Right ventricle myocardium (tissue), 1 donor: ENCODE measurements around the genes CLDND2, SIGLEC14, FPR2 and FPR3.

DNA sequence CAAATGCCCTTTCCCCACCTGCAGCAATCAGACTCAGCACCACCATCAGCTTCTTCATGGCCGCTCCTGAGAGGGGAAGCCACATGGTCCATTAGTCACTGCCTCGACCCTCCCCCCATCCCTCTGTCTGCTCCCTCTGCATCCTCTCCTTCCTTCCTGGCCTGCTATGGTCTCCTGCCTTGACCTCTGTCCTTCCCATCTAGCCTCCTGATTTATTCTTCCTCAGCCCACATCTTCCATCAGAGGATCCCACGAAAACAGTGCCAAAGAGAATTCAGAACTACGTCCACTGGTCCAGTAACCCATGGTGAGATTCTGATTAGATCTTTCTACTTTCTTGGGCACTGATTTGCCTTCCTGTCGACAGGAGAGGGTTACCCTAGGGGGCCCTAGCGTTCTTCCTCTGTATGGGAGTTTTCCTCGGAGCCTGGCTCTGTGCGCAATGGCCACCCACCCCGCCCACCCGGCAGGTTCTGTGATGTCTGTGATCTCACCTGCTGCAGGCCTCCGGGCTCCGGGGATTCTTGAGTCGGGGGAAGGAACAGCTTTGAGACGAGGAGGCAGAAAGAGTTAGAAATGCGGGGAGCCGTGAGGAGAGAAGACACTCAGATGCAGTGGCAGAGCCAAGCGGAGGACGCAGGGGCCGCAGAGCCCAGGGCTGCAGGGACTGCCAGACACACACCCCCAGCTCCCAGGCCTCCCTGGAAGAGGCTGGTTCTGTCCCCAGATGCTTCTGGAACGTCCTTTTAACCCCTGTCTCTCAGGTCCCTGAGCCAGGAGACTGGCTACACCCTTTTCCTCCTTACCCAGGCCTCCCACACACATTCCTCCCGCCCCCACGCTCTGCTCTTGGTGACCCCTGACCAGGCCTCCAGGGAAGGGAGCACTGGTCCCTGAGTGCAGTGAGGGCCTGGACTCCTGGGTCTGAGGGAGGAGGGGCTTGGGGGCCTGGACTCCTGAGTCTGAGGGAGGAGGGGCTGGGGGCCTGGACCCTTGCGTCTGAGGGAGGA is 1.0 kb downstream of the KLK6 start:
- PRO-cap, 2 experiments: no peak in any of the 2 experiments

DNA sequence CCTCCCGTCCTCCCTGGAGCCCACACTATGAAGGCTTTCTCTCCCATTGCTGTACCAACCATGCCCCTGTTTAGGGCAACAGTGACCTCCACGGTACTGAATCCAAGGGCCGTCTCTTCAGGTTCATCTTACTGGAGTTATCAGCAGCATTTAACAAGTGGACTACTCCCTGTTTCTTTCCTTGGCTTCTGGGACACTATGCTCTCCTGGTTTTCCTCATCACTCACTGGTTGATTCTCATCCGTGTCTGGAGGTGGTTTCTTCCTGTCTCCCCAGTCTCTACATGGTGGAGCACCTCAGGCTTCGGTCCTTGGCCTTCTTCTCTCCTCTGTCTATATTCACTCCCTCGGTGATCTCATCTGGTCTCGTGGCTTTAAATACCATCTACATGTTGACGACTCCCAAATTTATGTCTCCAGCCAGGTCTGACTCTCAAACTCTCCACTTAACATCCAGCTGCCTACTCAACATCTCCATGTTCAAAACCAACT is 4.3 kb upstream of the KLK13 start:
- PRO-cap, 2 experiments: no peak in any of the 2 experiments

DNA sequence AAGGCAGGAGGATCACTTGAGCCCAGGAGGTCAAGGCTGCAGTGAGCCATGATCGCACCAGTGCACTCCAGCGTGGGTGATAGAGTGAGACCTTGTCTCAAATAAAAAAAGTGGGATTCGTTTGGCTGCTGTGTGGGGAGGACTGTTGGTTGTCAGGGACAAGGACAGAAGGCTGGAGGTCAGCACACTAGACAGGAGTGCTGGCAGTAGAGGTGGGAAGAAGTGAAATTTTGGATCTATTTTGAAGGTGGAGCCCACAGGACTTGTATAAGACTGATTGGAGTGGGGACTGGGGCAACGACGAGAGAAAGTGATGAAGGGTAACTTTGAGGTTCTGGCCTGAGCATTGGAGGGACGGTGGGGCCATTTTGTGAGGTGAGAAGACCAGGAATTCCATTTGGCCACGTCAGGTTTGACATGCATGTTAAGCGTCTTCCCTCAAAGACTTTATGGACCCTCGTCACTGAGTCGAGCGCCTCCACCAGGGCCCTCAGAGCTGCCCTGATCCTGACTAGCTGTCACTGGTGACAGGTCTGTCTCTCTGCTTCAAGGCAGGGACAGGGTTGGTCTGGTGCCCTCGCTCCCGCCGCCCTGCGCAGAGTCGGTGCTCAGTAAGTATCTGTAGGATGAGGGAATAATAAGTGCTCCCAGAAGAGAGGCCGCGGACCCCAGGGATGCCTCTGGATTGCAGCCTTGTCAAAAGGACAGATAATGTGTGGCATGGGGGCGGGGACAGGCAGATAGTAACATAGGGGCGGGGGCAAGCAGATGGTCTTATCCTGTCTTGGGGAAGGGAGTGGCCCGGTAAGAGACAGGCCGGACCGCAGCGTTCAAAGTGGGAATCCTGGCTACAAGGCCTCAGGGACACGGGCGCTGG is 606 bp downstream of the CTU1 start:
- PRO-cap, 2 experiments: no peak in any of the 2 experiments

- PRO-cap, 2 experiments: no peak in any of the 2 experiments
These were observed 3.4 kb downstream of the ETFB start for GRCh38 chr19:51362526-51363454.

GRCh38 chr19:51365223-51365410 is 1.1 kb downstream of the ETFB start:
- PRO-cap, 2 experiments: peak in 2 of 2 experiments; most common plus-strand start chr19:51365326 (in 2)

DNA sequence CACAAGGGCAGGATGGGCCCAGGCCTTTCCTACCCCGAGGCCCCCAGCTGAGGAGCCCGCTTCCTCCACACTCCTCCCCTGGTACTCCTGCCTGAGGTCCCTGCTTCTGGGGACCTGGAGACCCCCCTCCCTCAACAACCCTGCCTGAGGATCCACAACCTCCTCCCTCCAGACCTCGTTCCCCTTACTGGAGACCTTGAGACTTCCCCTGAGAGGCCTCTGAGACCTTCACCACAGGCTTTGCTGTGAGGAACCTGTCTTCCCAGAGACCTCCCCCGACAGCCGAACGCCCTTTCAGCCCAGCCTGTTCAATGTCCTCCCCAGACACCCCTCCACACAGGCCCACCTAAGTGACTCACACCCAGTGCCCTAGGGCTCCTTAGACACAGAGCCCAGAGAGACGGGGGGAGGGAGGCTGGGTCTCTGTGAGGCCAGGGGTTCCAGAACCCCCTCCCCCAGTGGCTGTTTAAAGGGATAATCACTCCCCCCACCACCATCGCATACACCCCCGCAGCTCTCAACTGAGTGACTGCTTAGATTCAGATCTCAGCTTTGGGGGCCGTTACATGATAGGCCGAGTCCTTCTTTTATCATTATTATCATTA is at the start of gene CLDND2:
Gene CLDND2, minus strand, starts transcription at position 402 of the 605 bp plus-strand sequence.
- PRO-cap, 2 experiments: no peak in any of the 2 experiments

DNA sequence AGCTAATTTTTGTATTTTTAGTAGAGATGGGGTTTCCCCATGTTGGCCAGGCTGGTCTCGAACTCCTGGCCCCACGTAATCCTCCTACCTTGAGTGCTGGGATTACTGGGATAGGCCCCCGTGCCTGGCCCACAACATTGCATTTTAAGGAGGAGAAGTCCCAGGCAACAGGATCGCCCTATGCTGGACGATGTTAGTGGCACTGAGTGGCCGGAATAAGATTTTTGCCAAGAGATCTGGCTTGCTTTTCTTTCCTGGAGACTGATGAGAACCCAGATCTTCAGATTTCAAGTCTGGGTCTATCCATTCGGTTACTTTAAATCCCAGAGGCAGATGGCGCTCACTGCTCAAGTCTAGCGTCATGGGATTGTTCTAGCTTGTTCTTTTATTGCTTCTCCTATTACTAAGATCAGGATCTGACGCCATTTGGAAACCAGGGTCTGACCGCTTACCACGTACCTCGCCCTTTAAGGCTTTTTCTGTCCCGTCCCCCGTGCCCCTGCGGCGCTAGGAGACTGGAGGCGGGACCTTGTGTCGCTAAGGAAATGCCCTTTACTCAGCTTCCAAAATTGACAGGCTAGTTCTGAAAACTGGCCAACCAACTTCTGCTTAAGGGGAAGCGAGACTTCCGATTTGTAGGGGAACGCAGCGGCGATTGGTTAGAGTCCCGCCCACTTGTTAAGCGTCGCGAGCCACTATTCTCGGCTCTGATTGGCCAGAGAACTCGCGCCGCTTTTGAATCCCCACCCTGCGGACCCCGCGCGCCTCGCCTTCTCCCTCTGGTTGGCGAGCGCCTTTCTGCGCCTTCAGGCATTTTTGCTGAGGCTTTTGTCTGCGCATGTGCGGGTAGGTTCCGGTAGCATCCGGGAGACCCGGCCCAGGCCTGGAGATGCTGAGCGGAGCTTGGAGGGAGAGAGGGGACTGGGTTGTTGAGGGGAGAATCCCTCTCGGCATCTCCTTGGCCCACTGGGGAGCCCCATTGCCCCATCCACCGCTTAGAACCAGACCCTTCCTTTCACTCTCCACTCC is 3.7 kb upstream of the C19orf84 start:
- PRO-cap, 2 experiments: peak in 2 of 2 experiments; most common plus-strand start position 426 of the sequence (in 1); most common minus-strand start position 469 of the sequence (in 2)

- PRO-cap, 2 experiments: no peak in any of the 2 experiments
These were observed 16.7 kb downstream of the SIGLEC8 start for GRCh38 chr19:51441446-51442084.

DNA sequence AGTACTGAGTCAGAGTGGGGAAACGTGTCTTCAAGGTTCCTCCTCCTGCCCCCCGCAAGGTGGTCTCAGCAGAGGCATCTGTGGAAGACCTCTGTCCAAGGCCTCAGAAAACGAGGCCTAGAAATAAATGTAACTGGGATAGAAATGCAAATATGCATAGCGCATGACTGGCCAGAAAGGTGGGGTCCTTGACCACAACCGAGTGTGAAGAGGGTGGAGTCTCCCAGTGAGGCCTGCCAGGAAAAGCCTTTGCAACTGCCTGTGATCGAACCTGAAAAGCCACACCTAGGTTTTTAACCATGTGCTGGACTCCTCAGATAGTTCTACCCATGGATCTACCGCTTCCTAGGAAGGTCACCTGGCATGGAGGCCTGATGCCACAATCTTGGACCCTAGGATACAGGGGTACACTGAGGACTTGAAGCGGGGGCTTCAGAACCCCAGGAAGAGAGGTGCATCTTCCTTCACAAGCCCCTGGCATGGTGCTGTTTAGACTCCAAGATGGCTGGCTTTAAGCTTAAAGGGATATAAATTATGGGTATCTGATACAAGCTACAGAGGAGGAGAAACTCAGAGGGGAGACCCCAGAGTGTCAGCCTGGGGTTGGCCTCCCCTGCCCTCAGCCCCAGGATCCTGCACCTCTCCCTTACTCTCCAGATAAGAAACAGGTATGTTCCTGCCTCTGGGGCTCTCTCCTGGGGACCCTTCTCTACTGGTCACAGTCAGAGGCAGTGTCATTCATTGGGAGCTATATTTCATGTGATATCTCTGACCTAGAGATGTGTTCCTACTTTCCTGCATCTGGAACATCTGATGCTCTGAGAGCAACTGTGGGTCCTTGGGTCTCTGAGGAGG is 18.3 kb upstream of the SIGLEC6 start:
- PRO-cap, 2 experiments: no peak in any of the 2 experiments

GRCh38 chr19:51572740-51573677 is 1.9 kb downstream of the ZNF175 start:
- PRO-cap, 2 experiments: no peak in any of the 2 experiments

GRCh38 chr19:51587136-51588046 is 16.3 kb downstream of the ZNF175 start:
- PRO-cap, 2 experiments: no peak in any of the 2 experiments

DNA sequence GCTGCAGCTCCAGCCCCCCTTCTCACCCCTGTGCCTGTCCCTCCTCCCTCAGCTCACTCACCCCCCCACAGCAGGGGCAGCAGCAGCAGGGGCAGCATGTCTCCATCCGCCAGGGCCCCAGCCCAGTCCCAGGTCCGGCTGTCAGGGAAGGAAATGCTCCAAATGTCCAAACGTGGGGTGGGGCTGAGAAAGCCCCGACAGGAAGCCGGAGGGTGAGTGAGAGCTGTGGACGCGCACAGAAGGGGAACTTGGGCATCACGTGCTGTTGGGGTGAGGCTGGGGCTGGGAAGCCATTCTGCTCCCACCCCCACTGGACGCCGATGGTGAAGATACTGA is at the start of gene SIGLEC14:
Gene SIGLEC14, minus strand, starts transcription at position 164 of the 336 bp plus-strand sequence.
- PRO-cap, 2 experiments: no peak in any of the 2 experiments

- PRO-cap, 2 experiments: no peak in any of the 2 experiments
These were observed 5.0 kb upstream of the SIGLEC14 start for GRCh38 chr19:51651533-51652057.

DNA sequence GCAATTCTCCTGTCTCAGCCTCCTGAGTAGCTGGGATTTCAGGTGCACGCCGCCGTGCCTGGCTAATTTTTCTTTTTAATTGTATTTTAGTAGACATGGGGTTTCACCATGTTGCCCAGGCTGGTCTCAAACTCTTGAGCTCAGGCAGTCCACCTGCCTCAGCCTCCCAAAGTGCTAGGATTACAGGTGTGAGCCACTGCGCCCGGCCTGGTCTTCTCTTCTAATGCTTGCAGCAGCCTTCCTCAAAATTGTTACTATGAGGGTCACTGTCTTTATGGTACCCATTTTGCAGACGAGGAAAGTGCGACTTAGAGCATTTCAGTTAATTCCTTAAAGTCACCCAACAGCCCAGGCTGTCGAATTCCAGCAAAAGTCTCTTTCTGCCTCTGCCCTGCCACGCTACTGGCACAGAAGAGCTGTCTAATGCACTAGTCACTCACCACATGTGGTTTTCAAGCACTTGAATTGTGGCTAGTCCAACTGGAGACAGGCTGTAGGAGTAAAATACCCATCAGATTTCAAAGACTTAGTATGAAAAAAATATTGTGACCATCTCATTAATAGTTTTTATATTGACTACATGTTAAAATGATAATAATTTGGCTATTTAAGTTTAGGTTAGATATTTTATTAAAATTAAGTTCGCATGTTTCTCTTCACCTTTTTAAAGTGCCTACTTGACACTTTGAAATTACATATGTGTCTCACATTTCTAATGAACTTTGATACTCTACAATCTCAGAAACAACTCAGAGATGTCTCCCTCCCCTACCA is 1.7 kb downstream of the FPR1 start:
- PRO-cap, 2 experiments: no peak in any of the 2 experiments

GRCh38 chr19:51760721-51761294 is at the start of gene FPR2:
Gene FPR2, plus strand, starts transcription at chr19:51761180.
- PRO-cap, 2 experiments: no peak in any of the 2 experiments

- PRO-cap, 2 experiments: no peak in any of the 2 experiments
These were observed at the start of gene FPR3 for GRCh38 chr19:51794917-51795475. Gene FPR3, plus strand, starts transcription at chr19:51795157.

DNA sequence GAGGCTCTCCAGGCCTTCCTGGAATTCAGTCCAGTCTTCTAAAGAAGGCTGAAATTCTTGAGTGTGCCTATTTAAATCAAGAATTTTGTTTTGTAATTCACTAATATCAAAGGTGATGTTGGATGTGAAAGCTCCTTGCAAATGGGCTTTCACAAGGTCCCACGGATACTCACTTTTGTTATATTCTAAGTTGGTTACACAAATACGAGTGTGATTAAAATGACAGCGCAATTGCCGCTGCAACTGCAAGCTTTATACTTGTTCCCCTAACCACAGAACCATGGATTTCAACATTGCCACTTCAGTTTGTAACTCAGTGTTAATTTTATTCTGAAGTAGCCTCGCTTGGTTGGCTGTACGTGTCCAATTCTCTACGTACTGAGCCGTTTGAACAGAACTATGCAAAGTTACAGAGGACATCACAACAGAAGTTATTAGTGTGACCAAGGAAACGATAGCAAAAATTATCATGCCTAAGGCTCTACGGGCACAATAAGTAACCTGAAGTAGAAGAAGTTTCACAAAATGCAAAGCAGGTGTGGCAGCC is 10.5 kb downstream of the FPR3 start:
- PRO-cap, 2 experiments: no peak in any of the 2 experiments

- PRO-cap, 2 experiments: no peak in any of the 2 experiments
These were observed 8.2 kb downstream of the ZNF649 start for GRCh38 chr19:51896389-51897174.

GRCh38 chr19:51944164-51945026 is 17.1 kb downstream of the ZNF613 start:
- PRO-cap, 2 experiments: no peak in any of the 2 experiments

GRCh38 chr19:52199784-52200529 is 10.1 kb downstream of the PPP2R1A start:
- PRO-cap, 2 experiments: peak in 2 of 2 experiments; most common plus-strand start chr19:52200336 (in 2); most common minus-strand start chr19:52200169 (in 1)